ENCODE results near the genes PLCXD3, RIMOC1 and SELENOP.

- PRO-cap = no peak
Observed at GRCh38 chr5:40404981-40405530, 274.7 kb upstream of the PTGER4 start.

DNA sequence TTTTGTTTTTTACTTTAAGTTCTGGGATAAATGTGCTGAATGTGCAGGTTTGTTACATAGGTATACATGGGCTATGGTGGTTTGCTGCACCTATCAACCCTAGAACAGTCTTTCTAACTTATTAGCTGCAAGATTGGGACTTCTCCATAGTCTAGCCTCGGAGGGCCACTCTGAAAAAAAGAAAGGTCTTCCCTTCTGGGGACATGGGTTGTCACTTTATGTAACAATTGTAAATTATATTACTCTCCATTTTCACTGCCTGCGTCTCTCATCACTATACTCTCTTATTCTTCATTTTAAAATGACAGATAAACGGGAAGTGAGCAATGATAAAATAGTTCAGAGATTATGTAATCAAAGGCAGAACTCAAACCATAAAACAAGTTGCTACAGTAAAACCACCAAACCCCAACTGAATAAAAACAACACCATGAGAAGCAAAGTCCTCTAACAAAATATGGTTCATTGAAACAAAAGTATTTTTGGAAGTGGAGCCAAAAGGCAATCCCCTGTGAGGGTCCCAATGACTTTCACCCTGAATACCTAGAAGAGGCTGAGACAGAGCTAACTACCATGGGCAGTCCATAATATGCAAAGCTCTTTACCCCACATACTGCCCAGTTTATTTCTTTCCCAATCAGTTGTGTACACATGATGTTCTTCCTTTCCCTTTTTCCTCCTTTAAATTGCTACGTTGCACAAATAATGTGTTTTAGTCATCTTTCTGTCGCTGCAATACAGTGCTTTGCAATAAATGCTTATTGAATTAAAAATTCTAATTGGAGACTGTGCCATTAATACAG, 64.1 kb upstream of the PTGER4 start:
- PRO-cap = no peak

- PRO-cap = bidirectional peak, plus-strand start at chr5:40678161, minus-strand start at chr5:40678169
Observed at GRCh38 chr5:40678085-40678410, 1.7 kb upstream of the PTGER4 start.

DNA sequence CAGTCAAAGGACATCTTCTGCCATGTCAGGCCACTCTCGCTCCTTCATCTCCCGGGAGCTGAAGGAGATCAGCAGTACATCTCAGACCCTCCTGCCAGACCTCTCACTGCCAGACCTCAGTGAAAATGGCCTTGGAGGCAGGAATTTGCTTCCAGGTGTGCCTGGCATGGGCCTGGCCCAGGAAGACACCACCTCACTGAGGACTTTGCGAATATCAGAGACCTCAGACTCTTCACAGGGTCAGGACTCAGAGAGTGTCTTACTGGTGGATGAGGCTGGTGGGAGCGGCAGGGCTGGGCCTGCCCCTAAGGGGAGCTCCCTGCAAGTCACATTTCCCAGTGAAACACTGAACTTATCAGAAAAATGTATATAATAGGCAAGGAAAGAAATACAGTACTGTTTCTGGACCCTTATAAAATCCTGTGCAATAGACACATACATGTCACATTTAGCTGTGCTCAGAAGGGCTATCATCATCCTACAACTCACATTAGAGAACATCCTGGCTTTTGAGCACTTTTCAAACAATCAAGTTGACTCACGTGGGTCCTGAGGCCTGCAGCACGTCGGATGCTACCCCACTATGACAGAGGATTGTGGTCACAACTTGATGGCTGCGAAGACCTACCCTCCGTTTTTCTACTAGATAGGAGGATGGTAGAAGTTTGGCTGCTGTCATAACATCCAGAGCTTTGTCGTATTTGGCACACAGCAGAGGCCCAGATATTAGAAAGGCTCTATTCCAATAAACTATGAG, 12.5 kb downstream of the PTGER4 start:
- PRO-cap = no peak

GRCh38 chr5:40825942-40826966, 8.8 kb downstream of the RPL37 start:
- PRO-cap = no peak

- PRO-cap = no peak
Observed at GRCh38 chr5:40827579-40828401, 7.2 kb downstream of the RPL37 start.

DNA sequence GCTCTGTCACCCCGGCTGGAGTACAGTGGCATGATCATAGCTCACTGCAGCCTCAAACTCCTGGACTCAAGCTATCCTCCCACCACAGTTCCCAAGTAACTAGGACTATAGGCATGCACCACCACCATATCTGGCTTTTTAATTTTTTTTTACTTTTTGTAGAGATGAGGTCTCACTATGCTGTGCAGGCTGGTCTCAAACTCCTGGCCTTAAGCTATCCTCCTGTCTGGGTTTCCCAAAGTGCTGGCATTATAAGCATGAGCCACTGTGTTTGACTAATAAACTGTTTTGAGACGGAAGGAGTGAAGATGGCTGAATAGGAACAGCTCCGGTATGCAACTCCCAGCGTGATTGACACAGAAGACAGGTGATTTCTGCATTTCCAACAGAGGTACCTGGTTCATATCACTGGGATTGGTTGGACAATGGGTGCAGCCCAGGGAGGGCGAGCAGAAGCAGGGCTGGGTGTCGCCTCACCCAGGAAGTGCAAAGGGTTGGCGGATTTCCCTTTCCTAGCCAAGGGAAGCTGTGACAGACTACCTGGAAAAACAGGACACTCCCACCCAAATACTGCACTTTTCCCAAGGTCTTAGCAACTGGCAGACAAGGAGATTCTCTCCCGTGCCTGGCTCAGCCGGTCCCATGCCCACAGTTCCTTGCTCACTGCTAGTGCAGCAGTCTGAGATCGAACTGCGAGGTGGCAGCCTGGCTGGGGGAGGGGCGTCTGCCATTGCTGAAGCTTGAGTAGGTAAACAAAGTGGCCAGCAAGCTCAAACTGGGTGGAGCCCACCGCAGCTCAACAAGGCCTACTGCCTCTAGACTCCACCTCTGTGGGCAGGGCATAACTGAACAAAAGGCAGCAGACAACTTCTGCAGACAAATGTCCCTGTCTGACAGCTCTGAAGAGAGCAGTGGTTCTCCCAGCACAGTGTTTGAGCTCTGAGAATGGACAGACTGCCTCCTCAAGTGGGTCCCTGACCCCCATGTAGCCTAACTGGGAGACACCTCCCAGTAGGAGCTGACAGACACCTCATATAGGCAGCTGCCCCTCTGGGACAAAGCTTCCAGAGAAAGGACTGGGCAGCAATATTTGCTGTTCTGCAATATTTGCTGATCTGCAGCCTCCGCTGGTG, 13.9 kb upstream of the C7 start:
- PRO-cap = no peak

DNA sequence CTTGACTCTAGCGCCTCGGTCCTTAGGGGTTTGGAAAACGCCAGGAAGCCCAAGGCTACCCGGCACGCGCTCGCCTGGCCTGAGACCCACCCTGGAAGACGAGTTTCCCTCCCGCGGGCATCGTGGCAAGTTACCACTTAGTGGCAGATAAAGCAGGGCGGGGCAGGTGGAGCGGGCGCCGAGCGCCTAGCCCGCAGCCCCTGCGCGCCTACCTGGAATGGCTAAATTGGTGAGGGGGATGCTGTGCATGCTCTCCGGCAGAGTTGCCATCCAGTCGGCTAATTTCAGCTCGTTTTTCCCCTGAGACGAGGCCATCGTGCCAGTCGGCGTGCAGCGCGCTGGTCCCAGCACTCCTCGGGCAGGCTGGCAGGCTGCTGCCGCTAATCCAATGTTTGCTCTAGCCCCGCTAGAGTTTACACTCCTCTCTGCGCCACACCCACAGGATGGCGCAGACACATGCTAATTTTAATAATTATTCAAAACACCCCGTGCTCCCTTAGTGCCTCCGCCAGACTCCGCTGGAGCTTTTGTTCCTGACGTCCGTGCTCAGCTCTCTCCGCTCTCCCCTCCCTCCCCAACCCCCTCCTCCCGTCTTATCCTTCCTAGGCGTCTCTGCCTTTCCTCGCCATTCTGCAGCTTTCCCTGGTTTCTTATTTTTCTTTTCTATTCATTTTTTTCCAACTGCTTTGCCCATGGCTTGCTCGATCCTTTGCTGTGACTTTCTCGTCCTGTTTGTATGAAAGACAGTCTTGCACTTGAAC, at the start of gene PLCXD3:
Gene PLCXD3, minus strand, starts transcription at position 390 of the 761 bp plus-strand sequence.
- PRO-cap = no peak

GRCh38 chr5:41826935-41827676, 43.1 kb downstream of the OXCT1 start:
- PRO-cap = no peak

- PRO-cap = unidirectional peak, plus-strand start at chr5:41869477
Observed at GRCh38 chr5:41869081-41869541, 1.1 kb downstream of the OXCT1 start.

DNA sequence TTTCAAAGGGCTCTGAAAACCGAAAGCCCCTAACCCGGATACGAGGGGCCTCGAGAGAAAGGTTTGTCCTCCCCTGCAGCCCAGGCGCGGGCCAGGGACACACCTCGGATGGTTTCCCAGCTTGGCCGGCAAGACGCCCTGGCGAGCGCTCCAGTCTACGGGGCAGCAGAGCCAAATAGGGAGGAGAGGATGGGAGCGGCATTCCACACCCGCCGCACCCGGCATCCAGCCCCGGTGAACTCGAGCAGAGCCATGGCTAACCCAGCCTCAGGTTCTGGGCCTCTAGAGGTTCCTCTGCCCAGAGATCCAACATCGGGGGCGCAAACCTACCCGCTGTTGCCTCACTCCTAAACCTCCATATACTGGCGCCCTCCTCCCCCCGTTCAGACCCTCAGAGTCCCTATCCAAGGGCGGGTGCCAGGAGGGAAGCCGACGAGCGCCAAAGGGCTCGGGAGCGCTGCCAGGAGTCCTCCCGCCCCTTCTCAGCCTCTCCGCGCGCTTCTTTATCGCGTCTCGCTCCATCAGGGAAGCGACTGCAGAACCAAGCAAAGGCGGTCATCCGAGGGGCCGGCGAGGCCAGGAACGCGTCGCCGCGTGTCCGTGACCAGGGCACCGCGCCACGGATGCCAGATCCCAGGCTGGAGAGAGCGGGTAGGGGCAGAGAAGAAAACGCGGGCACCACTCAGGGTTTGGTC, 536 bp downstream of the OXCT1 start:
- PRO-cap = bidirectional peak, plus-strand start at position 386 of the sequence, minus-strand start at position 242 of the sequence

DNA sequence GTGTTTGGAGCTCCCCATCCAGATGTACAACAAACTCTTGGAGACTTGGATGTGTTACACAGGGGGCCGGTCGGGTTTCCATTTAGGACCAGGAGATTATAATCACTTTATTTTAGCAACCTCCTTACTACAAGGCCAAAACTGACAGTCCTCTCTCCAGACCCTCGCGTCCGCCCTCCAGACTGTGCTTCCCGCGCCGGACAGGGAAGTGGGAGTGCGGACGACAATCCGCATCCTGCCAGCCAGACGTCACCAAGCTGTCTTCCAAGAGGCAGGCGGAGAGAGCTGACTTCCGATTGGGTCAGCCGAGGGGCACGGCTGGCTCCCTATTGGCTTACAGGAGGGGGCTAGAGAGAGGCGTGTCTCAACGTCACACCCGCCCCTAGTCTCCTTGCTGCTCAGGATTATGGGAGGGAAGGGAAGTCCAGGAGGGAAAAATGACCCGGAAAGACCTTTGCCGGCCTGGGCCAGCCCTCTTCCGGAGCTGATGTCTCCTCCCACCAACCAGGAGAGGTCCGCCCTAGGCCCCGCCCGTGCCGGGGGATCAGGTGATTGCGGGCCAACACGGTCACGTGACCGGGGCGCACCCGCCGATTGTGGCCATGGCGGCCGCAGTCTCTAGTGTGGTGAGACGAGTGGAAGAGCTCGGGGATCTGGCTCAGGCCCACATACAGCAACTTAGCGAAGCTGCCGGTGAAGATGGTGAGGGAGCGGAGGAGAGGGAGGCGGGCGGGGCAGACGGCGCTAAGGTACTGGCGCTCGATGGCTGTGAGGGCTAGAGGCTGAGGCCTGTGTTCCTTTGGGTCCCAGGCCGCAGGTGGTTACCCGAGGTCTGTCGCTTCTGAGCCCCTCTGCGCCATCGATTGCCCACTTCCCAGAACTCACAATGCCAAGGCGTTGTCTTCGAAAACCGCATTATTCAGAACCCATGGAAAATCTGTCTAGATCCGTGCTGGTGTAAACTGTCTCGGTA, at the start of gene RIMOC1:
Gene RIMOC1, plus strand, starts transcription at position 579 of the 973 bp plus-strand sequence.
- PRO-cap = bidirectional peak, plus-strand start at position 579 of the sequence, minus-strand start at position 271 of the sequence

DNA sequence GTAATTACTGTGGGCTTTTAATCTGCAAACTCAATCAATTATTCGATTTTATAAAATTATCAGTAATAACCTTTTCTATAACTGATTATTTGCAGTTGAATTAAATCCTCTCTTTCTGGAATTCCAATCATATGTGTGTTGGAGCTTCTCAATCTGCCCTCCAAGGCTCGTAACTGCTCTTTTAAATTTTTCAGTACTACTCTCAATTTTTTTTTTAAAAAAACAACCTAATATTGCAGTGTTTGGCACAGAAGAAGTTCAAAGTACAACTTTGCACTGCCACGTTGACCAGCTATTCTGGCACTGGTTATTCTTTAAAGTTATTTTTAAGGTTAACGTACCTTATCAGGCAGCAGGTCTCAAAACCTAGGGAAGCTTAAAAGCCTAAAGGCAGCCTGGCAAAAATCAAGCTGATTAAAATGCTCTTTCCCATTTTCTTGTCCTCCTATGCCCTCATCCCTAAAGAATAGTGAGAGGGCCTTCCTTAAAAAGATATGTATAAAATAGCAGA, 120.5 kb downstream of the GHR start:
- PRO-cap = no peak

DNA sequence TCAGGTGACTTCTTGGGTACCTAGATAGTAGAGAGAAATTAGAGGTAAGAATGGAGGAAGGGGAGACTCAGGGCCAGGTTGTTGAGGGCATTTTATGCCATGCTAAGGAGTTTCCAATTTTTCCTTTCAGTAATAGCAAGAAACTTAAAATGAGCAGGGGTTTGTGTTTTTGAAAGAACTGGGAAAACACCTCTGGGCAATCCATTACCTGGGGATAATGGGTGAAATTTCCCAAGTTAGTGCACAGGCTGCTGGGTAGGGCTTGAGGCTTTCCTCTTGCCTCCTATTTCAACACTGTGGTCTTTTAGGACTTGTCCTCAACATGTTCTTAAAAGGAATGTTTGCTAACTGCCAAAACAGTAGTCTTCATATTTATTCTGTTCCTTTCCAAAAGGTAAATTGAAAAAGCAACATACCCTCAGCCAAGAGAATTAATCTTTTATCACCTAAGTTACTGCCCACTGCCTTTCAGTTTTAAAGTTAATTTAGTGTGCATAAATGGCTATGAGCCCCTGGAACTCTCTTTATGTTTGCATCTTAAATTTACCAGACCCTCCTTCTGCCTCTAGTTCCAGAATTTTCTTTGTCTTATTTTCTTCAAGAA, 158.3 kb upstream of the CCDC152 start:
- PRO-cap = no peak

GRCh38 chr5:42811739-42812568, at the start of gene SELENOP:
Gene SELENOP, minus strand, starts transcription at chr5:42811892.
- PRO-cap = no peak

DNA sequence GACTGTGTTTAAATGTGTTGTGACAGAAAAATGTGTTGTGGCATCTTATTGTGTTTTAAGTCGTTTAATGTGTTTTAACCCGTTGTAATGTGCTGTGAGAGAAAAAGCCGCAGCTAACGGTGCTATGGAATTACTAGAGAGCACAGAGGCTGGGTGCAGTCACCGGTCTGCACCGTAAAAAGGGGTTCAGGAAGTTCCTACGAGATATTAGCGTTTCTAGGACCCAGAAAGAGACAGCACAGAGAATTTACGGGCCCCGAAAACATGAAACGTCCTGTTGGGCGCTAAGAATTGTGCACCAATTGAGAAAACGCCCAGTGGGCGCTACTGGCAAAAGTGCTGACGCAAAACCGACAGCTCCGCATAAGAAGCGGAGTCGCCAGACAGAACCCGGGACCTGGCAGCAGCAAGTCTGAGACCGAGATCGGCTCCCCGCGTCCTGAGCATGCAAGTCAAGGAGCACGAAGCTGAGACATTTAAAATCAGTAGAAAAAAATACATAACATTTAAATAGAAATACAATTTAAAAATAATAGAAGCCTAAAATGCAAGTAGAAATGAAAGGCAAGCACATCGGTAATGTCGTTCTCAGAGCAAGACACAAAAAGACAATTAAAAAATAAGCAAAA, 90.4 kb downstream of the ANXA2R start:
- PRO-cap = bidirectional peak, plus-strand start at position 382 of the sequence, minus-strand start at position 243 of the sequence

DNA sequence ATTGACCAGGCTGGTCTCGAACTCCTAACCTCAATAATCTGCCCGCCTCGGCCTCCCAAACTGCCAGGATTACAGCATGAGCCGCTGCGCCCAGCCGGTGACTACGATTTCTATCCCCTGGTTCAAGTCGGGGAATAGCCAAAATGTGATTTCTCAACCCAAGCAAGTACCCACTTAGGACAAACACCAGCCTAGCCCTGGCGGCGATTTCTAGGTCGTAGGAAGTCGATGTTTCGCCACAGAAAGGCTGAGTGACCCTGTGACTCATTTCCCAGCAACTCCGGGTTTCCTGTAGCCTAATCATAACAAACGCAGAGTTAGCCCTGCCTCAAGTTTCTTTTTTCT, 47.0 kb downstream of the ANXA2R start:
- PRO-cap = bidirectional peak, plus-strand start at position 58 of the sequence, minus-strand start at position 227 of the sequence

- PRO-cap = no peak
Observed at GRCh38 chr5:43074983-43076160, 35.3 kb upstream of the ANXA2R start.

GRCh38 chr5:43121275-43122229, 838 bp downstream of the ZNF131 start:
- PRO-cap = bidirectional peak, plus-strand start at chr5:43121633, minus-strand start at chr5:43121367; bidirectional peak, plus-strand start at chr5:43121827, minus-strand start at chr5:43121826

- PRO-cap = no peak
Observed at GRCh38 chr5:43287607-43288845, 25.2 kb downstream of the HMGCS1 start.